Tongue (tissue), 2 donors: Measurements from ENCODE around the genes VSTM2A and SEC61G.

DNA sequence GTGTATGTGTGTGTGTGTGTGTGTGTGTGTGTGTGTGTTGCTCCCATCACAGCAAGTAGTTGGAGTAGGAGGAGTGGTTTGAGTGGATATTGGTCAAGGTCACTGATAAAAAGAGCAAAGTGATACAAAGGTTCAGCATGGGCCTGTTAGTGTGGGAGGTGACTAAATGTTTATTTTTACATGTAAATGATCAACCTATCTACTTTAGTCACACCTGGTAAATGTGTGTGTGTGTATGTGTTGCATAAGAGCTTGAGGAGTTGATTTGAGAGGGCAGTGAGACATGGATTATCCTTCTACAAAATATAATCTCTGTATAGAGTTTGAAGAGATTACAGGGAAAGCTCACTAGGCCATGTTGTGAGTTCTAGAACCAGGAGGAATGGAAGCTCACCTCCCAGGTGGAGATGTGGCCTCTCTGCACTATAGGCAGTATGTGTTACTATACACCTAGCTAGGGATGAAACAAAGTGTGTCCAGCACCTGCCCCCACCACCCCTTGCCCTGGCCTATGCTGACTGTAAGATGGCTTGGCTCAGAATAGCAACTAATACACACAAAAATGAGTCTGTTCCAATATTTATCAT lies 12.0 kb upstream of the COBL start:
- RAMPAGE, long total RNA = no peak

GRCh38 chr7:53237288-53238162 lies 202.1 kb downstream of the POM121L12 start:
- RAMPAGE, long total RNA = no peak

GRCh38 chr7:54541788-54542944 lies at the start of gene VSTM2A:
TSS of gene VSTM2A (plus strand) at chr7:54542375.
- RAMPAGE, long total RNA = no peak

- RAMPAGE, long total RNA = start-site peak on the minus strand at chr7:54759184-54759214, 1,532 and 60 reads in 2 replicates
Measured at GRCh38 chr7:54758224-54759470, at the start of gene SEC61G. TSS of gene SEC61G (minus strand) at chr7:54759211.

GRCh38 chr7:55019790-55020147 lies 952 bp downstream of the EGFR start:
- RAMPAGE, long total RNA = no peak

- RAMPAGE, long total RNA = no peak
Measured at GRCh38 chr7:55022340-55023077, 3.7 kb downstream of the EGFR start.

DNA sequence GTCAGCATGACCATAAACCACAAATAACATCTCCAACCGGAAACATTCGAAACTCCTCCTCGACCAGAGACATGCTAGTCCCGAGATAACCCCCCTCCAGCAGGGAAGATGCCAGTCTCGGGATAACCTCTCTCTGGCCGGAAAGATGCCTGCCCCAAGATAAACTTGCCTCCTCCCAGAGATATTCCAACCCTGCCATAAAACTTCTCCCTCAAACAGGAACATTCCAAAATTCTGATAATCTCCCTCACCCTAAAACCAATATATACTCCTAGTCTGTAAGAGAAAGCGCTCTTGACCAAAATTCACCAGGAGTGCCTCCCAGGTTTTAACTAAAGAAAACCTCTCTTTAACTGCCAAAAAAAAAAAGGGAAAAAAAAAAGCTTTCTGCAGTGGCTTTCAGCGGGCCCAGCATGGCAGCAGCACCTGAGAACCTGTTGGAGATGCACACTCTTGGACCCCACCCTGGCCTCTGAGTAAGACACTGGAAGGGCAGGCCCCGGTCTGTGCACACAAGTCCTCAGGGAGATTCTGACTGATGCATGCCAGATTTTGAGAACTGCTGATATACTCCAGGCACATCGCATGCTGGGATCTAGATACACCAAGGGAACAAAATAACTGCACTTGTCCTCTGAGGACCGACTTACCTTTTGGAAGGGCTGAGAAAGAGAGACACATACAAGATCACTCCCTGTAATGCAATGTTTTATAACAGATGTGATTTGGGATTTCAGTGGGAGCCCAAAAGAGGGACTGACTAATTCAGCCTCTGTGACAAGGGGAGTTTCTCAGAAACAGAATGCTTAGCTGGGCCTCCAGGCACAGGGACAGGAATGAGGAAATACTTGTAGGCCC lies 7.9 kb downstream of the EGFR start:
- RAMPAGE, long total RNA = no peak

GRCh38 chr7:55066331-55067248 lies 47.8 kb downstream of the EGFR start:
- RAMPAGE, long total RNA = no peak

GRCh38 chr7:55086314-55086992 lies 67.6 kb downstream of the EGFR start:
- RAMPAGE, long total RNA = no peak

- RAMPAGE, long total RNA = no peak
Measured at GRCh38 chr7:55132387-55132811, 113.6 kb downstream of the EGFR start.

GRCh38 chr7:55427792-55428683 lies 62.9 kb downstream of the LANCL2 start:
- RAMPAGE, long total RNA = no peak

DNA sequence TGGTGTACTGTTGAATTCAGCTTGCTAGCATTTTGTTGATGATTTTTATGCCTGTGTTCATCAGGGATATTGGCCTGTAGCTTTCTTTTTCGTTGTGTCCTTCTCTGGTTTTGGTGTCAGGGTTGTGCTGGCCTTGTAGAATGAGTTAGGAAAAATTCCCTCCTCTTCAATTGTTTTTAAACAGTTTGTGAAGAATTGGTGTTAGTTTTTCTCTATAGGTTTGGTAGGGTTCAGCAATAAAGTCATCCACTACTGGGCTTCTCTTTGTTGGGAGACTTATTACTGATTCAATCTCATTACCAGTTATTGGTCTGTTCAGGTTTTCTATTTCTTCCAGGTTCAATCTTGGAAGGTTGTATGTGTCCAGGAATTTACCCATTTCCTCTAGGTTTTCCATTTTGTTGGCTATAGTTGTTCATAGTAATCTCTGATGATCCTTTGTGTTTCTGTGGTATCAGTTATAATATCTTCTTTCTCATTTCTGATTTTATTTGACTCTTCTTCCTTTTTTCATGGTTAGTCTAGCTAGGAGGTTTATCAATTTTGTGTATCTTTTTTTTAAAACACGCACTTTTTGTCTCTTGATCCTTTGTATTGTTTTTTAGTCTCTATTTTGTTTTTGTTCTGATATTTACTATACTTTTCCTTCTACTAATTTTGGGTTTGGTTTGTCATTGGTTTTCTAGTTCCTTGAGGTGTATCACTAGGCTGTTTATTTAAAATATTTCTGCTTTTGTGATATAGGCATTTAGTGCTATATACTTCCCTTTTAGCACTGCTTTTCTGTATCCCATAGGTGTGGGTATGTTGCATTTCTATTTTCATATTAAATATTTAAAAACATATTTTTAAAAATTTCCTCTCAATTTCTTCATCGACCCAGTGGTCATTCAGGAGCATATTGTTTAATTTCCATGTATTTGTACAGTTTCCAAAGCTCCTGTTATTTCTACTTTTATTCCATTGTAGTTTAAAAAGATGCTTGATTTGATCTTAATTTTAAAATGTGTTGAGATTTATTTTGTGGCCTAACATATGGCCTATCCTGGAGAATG lies 94.4 kb downstream of the LANCL2 start:
- RAMPAGE, long total RNA = no peak

DNA sequence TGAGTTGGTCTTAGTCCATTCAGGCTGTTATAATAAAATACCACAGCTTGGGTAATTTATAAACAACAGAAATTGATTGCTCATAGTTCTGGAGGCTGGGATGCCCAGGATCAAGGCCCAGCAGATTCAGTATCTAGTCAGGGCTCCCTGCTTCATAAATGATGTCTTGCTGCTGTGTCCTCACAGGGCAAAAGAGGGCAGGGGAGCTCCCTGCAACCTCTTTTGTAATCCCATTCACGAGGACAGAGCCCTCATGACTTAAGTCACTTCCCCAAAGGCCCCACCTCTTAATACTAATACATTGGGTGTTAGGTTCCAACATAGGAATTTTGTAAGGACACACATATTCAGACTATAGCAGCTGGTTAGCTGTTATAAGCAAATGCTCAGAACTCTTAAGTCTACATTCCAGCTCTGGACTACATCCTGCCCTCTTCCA lies 63.0 kb downstream of the VOPP1 start:
- RAMPAGE, long total RNA = no peak

DNA sequence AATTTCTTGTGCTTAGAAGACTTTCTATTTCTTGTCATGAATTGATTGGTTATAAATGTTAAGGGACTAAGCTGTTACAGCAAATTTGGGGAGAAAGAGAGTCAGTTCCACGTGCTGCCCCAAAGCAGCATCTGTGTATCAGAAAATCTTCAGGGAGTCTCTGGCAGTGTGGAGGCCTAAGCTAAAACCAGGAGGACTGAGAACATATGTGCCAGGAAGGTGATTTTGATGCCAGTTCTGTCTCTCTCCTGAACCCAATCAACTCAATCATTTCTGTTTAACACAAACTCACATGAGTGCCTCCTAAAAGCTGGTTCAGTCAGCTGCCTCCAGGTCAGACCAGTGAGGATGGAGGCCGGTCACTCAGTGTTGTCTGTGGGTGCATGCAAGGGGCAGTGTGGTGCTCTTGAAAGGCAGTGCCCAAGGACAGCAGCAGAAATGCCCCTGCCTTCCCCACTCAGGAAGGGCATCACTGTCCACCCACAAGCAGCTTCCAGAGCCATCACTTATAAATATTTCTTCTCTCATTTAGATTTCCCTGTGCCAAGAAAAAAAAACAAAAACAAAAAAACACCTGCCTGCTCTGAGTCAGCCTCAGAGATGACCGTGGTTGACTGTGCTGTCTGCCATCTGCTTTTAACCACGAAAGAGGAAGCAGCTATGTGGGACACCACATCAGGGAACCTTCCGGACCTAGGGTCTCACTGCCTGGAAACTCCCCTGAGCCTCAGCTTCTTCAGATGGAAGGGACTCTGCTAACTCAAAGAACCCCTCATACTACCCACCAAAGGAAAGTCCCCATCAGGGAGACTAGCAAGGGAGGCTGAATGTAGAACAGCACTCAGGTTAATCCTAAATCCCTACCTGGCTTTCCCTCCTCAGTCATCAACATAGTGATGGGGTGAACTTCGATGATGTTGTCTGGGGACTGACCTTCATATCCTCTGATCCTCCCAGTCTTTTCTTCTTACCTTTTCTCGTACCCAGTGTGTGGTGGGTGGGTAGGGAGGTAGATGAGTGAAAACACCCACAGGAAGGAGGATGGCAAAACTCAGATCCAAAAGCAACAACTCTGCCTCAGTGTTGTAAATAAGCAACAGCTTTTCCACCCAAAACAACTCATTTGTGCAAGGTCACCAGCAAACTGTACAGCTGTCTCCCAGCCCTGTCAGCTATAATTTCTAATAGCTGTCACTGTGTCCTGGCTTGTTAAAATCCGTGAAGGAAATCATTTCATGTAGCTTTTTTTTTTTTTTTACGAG lies 39.0 kb downstream of the VOPP1 start:
- RAMPAGE, long total RNA = no peak

DNA sequence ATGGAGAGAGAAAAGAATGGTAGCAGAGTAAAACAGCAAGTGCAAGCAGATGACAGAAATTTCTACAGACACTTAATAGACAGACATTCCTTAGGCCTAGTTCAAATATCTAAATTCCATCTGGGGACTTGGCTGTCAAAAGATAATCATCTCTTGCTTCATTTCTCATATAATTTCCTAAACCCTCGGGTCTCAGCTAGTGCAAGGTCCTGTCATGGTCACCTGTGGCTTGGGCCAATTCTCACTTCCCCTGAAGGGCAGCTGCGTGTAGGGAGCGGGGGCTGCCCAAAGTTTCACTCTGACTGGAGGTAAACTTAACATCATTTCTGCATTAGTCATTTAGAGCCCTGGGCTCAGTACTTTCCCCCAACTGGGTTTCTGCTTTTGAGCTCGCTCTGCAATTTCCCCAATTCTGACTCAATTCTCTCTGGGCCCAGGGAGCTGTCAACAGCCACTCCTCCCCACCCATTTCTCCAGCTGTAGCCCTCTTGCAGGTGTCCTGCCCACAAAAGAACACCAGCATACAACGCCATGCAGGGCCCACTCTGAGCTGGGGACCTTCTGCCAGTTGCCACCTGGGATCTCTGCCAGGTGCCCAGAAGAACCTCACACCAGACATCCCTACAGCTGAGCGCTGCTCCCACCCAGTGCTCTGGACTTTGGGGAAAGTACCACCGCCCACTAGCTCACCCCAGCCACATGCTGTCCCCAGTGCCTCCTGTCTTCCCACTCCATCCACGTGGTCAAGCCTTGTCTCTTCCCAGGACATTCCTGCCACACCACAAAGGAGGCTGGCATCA lies 38.0 kb downstream of the VOPP1 start:
- RAMPAGE, long total RNA = no peak

DNA sequence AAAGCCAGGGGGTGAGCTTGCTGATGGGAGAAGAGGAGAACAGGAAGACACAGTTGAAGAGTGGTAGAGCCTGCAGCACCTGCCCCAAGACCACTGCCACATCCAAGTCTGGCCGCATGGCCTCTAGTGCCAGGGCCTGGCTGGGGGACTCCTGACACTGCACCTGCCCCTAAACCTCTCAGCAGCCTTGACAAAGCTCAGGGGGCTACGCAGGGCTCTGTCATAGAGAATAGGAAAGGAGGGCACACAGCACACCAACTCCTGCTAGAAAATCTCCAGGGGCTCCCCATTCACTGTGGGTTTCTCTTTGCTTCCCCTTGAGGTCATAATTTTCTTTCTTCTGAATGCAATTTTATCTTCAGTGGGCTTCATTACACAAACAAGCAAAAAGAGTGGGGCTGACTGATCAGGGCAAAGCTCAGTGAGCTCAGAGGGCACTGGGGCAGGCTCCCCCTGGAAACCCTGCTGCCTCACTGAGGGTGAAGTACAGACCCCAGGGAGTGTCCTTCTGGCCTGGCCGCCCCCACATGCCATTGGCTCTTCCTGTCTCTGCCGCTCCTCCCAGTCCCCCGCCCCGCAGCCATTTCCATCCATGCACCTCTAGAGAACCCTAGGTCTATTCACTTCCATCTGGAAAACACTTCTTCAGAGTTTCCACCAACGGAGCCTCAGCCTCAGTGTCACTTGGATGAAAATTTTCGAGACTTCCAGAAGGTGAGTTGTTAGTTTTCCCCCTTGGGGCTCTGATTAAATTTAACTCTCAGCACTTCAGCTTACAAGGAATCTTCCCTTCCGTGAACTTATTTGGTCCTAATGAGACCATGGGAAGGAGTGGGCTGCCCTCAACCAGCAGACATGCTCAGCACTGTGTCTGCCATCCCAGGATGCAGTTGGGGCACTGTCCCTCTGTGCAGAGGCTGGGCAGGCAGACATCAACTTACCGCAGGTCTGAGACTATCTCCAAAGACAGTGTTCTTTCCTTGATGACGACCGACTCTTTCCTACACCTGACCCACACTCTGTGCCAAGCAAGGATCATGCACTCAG lies 37.0 kb downstream of the VOPP1 start:
- RAMPAGE, long total RNA = no peak

DNA sequence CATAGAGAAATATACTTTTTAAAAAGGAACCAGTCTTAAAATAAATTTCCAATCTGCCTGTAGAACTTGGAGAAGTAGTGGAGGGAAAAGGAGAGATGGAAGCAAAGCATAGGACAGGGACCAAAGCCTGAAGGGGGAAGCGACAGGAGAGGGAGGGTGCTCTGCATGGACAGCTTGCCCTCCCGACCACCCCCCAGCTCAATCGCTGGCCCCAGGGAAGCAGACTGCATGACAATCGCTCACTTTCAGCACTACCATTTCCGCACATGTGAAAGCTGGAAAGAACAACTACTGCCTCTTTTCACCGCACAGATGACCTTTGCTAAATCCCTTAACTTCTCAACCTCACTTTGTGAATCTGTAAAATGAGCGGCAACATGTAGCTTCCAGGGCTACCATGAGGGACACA lies 17.2 kb downstream of the VOPP1 start:
- RAMPAGE, long total RNA = no peak

DNA sequence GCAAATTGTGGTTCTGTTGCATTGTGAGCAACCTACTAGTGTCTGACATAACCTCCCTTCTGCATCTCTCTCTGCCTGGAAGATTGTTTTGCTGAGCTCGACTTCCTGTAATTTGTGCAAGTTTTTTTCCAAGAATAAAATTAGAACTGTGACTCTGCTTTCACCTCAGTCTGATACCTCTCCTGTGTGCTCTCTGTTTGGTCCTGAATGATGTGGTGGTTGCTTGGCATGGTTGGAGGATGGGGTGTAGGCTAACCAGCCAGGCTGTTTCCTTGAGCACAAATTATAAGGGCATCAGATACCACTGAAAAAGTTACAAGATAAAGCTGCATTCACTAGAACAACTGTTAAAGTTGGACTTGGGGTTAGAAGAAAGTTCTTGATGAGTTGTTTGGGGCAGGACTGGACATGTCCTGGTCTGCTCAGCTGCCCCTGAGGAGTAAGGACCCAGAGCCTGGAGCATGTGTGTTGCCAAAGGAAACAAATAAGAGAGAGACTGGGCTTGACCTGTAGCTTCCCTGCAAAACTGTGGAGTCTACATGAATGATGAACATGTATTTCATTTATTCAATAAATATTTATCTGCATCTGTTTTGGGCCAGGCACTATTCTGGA lies 1.9 kb upstream of the VOPP1 start:
- RAMPAGE, long total RNA = no peak

DNA sequence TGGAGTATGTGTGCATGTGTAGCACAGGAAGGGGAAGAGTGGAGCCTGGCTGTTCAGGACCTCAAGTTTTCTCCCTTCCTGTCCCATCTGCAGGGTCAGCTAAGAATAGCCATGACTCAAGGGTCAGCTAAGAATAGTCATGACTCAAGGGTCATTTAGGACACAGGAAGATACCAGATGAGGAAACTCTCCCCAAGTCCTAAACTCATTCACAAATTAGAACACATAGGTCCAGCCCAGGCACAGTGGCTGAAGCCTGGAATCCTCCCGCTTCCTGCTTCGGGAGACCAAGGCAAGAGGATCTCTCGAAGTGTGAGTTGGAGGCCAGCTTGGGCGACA lies 21.3 kb upstream of the VOPP1 start:
- RAMPAGE, long total RNA = no peak

DNA sequence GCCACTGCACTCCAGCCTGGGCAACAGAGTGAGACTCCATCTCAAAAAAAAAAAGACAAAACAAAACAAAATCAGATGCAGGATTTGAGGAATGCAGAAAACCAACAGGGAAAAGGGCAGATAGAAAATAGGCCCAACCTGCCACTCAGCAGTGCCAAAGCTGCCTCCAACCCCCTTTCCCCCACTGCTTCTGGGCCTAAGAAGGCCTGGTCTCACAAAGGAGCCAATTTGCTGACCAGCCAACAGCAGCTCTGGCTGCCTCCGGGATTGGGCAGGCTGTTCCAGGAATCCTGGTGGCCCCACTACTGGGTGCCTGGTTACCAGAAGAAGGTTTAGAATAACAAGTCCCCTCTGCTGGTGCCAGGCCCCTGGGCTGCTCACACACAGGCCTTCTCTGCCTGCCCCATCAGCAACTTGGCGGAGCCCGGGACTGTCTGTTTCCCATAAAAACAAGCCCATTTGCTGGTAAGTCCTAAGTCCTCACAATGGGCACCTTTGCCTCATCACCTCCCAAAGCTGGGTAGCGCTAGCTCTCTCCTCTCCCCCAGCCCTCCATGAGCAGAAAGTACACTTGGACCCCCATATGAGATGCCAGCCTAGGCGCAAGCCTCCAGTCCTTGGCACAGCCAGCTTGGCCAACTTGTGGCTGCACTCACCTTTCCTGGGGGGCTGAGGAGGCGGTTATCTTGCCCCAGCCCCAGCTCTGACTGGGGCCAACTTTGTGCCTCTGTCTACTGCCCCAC lies 1.1 kb downstream of the PHKG1 start:
- RAMPAGE, long total RNA = no peak